Right ventricle myocardium (tissue), 1 donor: ENCODE results near the gene LIMCH1.

DNA sequence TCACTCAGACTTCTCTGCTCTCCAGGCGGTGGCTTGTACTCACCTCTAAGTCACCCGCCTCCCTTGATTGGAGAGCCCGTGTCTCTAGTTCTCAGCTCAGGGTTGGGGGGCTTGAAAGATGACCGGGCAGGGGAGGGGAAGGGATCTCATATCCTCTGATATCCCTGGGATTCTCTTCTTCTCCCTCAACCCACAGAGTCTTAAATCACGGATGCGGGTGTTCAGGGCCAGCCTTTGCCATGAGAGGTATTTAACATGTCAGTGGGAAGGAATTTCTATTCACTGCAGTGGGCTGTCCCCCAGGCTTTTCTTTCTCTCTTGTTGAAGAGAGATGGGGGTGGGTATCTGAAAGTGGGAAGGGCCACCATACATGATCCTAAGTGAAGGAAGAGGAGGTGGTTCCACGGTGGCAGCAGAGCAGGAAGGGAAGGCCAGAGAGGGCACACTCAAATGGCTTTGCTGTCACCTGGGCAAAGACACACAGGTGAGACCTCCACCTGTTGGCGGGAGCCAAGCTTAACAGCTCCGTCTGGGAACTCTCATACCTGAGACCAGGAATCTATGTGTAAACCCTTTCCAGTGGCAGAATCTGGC lies 49.2 kb downstream of the RHOH start:
- PRO-cap, 2 experiments: no peak in any of the 2 experiments

DNA sequence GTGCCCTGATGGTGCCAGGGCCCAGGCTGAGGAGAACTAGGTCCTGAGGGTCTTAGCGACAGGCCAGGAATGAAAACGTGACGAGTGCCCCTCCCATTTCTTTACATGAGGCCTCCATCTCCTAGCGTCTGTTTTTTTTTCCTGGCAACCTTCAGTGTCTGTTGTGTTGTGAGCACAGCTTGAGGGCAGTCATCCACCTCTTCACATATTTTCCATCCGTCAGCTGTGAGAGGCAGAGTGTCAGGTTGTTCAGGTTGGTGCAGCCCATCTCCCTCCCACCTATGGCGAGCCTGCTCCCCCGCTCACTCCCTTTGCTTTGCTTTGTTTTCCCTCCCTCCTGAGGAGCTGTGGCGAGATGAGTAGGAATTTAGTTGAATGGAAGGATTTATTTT lies 51.7 kb upstream of the CHRNA9 start:
- PRO-cap, 2 experiments: no peak in any of the 2 experiments

- PRO-cap, 2 experiments: no peak in any of the 2 experiments
Observed at GRCh38 chr4:40449732-40450495, 114.8 kb downstream of the CHRNA9 start.

DNA sequence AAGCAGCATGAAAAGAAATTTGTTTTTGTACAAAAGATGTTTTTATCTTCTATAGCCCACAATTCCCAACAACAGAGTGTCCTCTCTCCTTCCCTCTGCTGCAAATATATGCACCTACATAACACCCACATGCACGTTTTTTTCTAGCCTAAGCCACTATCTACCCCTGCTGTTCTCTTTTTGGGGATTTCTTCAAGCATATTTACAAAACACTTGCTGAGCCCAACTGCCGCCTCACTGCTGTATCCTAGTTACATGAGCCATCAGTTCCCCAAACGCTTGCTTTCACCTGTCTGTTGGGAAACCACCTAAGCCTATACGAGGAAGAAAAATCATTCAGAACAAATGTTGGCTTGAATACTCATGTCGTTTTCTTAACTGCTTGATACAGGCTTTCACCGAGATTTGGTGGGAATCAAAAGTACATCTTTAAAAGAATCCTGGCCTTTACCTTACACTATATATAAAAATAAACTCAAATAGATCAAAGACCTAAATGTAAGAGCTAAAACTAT lies 127.3 kb downstream of the CHRNA9 start:
- PRO-cap, 2 experiments: no peak in any of the 2 experiments

GRCh38 chr4:40471718-40472220 lies 136.6 kb downstream of the CHRNA9 start:
- PRO-cap, 2 experiments: no peak in any of the 2 experiments

DNA sequence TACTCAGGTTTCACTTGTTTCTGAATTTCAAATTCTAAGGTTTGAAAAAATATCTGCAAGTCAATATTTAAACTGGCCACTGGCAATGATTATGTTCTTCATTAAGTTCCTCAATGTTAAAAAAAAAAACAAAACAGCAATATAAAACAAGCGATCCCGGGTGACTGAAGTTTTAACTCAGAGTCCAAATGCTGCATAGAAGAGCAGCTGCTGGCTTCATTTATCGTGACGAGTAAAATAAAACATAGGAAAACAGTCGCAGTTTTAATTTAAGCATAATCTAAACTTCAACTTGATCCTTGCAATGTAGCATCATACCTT lies 128.8 kb downstream of the RBM47 start:
- PRO-cap, 2 experiments: no peak in any of the 2 experiments

DNA sequence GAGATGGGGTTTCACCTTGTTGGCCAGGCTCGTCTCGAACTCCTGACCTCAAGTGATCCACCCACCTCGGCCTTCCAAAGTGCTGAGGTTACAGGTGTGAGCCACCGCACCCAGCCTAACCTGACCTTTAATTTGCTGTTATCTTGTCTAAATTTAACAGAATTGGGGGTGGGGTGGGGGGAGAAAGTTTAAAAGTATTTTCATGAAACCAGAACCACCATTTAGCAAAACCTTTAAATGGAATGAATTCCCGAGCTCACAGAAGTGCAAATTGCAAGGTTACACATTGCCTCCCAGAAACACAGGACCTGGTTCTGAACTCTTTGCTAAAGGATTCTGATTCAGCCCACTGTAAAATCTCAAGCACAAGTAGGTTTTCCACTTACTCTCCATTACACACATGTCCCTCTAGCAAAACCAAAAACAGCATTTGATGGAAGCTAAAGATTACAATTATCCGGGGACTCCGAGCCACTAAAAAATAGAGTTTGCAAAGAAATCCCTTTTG lies 115.7 kb downstream of the RBM47 start:
- PRO-cap, 2 experiments: no peak in any of the 2 experiments

DNA sequence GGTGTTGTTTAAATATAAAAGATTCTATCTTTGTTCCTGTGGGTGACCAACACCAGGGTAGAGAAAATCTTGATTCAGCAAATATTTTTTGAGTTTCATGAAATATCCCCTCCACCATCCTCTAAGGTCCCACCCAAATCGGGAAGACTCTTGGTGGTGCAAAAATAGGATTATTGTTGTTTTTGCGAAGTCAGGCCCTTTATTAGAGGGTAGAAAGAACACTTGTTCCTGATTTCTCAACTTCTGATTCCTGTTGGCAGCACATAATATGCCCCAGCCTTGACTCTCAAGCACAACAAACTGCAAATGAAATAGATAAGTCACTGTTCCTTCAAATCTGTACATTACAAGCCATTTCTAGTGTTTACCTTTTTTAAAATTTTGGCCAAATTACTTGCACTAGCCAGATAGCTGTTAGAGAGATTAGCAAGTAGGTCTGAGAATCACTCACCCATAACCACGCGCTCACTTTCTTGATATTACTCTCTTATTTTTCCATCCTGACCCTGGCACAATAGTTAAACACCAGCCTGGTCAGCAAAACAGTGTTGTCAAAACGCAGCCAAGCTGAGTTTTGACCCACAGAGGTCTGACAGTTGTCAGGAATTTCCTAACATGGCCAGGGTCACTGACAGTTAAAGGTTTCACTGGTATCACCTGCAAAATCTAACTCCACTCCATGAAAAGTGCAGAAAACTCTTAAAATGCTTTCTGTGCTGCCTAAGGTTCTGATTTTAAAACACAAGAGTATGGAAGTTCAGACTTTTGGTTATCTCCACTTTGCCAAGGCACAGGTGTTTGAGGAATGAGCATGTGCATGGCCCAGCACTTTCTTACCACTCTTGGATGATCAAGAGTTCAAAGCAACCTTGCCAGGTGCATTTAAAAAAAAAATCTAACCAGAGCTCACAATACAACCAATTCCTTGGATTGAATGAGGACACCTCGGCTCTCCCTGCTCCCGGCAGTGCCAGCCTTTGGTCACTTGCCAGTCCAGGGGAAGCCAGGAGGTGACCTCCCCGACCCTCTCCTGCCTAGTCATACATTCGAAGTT lies 69.8 kb downstream of the RBM47 start:
- PRO-cap, 2 experiments: no peak in any of the 2 experiments

- PRO-cap, 2 experiments: no peak in any of the 2 experiments
Observed at GRCh38 chr4:40630379-40631096, 874 bp upstream of the RBM47 start.

DNA sequence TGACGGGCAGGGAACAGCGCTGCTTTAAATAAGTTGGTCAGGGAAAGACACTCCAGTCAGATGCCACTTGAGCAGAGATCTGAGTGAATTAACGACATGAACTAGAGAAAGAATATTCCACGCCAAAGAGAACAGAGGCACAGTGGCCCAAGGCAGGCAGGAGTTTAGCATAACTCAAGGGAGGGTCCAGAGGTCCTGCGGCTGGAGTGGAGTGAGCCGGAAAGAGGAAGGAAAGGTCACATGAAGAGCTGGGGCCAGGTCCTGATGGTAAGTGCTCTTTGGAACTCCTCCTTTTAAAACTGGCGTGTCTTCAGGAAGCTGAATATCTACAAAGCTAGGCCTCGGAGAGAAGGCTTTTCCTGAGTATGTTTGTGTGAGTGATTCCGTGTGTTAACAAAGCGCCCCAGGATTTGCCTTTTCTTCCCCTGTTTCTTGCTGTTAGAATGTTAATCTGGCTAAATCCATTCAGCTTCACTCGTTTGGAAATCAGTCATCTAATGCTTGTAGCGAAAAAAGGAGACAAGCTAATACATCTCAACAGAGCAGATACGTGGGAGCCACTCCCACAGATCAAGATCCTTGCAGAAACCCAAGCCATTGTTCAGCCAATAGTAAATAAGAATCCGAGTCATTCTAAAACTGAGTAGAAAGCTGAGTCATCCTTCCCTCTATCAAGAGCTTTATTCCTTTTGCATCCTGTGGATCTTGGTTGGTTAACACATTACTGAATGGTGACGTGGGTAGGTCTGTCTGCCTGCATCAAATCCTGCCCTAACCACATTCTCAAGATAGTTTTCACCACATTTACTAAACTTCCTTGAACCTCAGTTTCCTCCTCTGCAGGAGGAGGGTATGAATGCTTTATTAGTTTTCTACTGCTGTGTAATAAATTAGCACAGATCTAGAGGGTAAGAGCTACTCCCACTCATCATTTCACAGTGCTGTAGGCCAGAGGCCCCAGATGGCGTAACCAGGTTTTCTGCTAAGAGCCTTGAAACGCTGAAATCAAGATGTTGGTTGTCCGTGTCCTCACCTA lies 43.1 kb upstream of the RBM47 start:
- PRO-cap, 2 experiments: no peak in any of the 2 experiments

- PRO-cap, 2 experiments: no peak in any of the 2 experiments
Observed at GRCh38 chr4:40856545-40857445, 107.0 kb downstream of the NSUN7 start.

GRCh38 chr4:40996969-40997614 lies 217.2 kb downstream of the APBB2 start:
- PRO-cap, 2 experiments: no peak in any of the 2 experiments

GRCh38 chr4:41120202-41120669 lies 94.1 kb downstream of the APBB2 start:
- PRO-cap, 2 experiments: no peak in any of the 2 experiments

DNA sequence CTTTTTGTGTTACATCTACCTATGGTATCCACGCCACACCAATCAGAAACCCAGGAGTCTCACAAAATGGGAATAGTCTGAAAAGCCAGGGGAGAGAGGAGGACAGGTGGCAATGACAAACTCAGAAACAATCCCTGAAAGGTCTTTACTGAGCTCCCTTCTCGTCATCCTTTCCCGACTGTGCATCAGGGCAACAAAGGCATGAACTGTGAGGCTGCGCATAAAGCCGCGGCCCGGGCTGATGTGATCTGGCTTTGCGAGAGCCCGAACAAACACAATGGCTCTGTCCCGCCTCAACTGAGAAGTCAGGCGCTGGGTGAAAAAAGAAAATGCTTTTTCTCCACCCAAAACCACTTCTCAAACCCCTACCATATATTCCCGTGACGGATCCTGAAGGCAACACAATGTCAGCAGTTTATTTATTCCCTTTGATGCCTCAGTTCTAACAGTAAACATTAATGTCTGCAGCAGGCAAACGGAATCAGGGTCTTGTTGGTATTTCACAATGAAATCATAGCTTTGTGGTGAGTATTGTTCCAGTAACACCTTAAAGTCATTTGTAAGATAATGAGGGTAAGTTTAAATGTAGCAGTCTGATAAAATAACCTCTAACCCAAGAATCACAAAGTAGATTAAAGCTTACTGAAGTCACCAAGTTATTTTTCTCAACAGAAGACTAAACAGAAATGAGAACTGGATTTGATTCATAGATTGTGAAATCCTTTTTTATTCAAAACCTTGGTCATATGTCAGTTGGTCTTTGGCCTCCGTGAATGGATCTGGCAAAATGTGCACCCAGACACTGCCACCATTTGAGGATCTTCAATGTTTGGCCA lies 67.5 kb downstream of the APBB2 start:
- PRO-cap, 2 experiments: no peak in any of the 2 experiments

DNA sequence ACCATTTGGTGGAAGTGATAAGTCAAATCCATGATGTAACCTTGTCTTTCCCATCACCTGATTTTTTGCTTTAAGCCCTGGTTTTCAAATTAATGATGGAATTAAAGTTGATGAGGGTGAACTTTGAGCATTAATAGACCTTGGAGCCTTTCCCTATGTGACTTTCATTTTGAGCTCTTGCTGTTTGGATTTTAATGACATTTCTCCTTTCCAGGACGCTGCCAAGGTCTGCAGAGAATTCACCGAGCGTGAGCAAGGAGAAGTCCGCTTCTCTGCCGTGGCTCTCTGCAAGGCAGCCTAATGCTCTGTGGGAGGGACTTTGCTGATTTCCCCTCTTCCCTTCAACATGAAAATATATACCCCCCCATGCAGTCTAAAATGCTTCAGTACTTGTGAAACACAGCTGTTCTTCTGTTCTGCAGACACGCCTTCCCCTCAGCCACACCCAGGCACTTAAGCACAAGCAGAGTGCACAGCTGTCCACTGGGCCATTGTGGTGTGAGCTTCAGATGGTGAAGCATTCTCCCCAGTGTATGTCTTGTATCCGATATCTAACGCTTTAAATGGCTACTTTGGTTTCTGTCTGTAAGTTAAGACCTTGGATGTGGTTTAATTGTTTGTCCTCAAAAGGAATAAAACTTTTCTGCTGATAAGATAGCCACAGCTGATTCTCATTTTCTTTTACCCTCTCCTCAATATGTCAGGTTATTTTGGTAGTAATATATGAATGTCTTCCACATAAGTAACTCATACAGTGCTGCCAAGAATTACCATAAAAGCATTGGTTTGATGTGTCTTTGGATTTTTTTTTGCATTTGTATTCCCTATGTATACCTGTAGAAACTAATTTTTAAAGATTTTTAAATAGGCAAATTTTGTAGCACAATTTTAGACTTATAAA lies 11.3 kb downstream of the UCHL1 start:
- PRO-cap, 2 experiments: no peak in any of the 2 experiments

- PRO-cap, 2 experiments: peak in 2 of 2 experiments; most common plus-strand start chr4:41361285 (in 2); most common minus-strand start chr4:41361228 (in 1)
Observed at GRCh38 chr4:41361176-41361352, 104.3 kb downstream of the UCHL1 start.

DNA sequence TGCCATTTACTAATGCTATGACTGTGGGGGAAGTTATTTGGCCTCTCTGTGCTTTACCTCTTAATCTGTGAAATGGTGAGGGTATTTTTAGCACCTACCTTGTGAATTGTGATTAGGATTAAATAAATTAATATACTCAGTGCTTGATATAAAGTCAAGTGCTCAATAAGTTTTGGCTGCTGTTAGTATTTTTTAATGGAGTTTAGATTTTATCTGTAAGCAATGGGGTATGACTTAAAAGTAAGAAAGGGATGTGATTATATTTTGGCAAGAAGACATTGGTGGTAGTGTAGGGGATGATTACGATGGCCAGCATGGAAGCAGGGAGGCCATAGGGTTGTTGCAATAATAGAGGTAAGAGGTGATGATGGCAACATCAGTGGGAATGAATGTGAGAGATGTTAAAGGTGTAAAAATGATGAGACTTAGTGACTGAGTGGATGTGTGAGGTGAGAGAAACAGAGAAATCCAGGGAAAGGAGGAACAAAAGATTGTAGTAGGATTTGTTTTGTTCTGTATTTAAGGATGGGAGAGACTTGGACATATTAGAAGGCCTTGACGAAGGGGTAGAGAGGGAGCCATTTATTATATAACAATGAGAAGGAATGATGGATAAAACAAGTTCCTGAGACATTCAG lies 121.7 kb downstream of the UCHL1 start:
- PRO-cap, 2 experiments: no peak in any of the 2 experiments

GRCh38 chr4:41435617-41436030 lies 102.3 kb upstream of the LIMCH1 start:
- PRO-cap, 2 experiments: no peak in any of the 2 experiments

GRCh38 chr4:41537826-41538641 lies at the start of gene LIMCH1:
Gene LIMCH1, plus strand, starts transcription at chr4:41538157.
- PRO-cap, 2 experiments: peak in 2 of 2 experiments; most common plus-strand start chr4:41538304 (in 2); most common minus-strand start chr4:41538147 (in 1)

GRCh38 chr4:41544956-41545847 lies 7.2 kb downstream of the LIMCH1 start:
- PRO-cap, 2 experiments: no peak in any of the 2 experiments